IMR-90 (cell line): ENCODE data around the gene SGTA.

DNA sequence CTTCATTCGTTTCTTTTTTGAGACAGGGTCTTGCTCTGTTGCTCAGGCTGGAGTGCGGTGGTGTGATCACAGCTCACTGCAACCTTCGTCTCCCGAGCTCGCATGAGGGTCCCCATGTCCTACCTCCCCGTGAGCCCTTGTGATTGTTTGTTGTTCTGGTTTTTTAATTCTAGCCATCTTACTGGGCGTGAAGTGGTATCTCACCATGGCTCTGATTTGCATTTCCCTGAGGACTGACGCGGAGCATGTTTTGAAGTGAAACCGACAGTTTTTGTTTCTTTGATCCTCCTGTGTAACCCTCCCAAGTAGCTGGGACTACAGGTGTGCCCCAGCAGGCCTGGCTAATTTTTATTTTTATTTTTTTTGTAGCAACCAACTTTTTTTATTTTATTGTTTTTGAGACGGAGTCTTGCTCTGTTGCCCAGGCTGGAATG lies 21.7 kb downstream of the GNG7 start:
- RRBS: no CpG with 5 or more reads among the region's 11 CpGs
CAGE:
- cytosol, long polyA plus RNA: no peak
- long polyA plus RNA: no peak
- nucleus, long polyA plus RNA: no peak

GRCh38 chr19:2783151-2783796 lies at the start of gene SGTA:
SGTA (minus strand) TSS chr19:2783273.
- RRBS: under 1% methylated on average over 13 of the region's 48 CpGs
CAGE:
- cytosol, long polyA plus RNA: start-site peak on the minus strand at chr19:2783251-2783322, 853 and 1,372 reads in 2 replicates
- long polyA plus RNA: start-site peak on the minus strand at chr19:2783251-2783314, 871 and 1,174 reads in 2 replicates
- nucleus, long polyA plus RNA: start-site peak on the minus strand at chr19:2783251-2783327, 1,376 and 820 reads in 2 replicates

GRCh38 chr19:2797155-2797684 lies 11.9 kb downstream of the THOP1 start:
- RRBS: 100% methylated on average over 1 of the region's 19 CpGs
CAGE:
- cytosol, long polyA plus RNA: no peak
- long polyA plus RNA: no peak
- nucleus, long polyA plus RNA: no peak

DNA sequence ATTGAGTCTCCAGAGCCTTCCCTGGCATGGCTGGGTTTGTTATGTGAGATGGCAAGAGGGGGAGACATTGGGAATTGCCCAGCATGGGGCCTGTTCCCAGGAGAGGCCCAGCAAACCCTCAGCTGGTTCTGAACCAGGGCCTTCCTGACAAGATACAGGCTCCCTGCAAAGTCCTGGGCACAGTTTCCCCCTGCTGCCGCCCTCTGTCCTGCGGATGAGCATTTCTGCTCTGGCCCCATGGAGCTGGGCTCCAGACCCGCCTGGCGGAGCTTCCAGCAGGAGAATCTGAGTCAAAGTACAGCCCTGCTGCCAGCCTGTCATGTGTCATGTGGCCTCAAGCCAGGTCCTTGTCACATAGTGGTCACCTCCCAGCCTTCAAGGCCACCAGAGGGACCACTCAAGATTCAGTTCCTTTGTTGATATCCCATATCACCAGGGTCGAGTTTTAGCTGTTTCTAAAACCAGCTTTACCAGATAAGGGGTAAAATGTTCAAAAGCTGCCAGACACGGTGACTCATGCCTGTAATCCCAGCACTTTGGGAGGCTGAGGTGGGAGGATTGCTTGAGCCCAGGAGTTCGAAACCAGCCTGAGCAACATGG lies 13.3 kb downstream of the THOP1 start:
- RRBS: no CpG with 5 or more reads among the region's 7 CpGs
CAGE:
- cytosol, long polyA plus RNA: no peak
- long polyA plus RNA: no peak
- nucleus, long polyA plus RNA: no peak

DNA sequence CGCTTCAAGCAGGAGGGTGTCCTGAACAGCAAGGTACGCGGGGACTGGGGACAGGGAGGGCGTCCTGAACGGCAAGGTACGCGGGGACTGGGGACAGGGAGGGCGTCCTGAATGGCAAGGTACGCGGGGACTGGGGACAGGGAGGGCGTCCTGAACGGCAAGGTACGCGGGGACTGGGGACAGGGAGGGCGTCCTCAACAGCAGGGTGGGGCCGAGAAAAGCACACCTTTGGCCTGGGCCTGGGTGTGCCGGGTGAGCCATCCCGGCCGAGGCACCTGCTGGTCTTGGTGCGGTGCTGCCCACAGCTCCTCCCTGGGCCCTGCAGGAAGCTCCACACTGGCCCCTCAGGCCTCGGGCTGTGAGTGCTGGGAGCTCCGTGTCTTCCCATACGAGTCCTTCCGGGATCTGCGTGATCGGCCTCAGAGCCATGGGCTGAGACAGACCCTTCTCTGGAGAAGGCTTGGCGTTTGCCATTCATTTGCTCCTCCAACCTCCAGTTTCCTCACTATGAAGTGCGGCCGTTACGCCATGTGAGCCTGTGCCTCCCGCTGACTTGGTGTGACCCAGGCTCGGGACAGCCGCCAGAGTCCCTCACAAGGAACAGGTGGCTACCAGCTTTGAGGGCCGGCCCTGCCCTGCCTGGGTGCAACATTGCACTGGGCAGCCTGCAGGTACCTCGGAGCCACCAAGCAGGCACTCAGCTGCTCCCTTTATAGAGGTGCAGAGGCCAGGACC lies 7.8 kb upstream of the ZNF554 start:
- RRBS: 100% methylated on average over 1 of the region's 35 CpGs
CAGE:
- cytosol, long polyA plus RNA: no peak
- long polyA plus RNA: no peak
- nucleus, long polyA plus RNA: no peak

DNA sequence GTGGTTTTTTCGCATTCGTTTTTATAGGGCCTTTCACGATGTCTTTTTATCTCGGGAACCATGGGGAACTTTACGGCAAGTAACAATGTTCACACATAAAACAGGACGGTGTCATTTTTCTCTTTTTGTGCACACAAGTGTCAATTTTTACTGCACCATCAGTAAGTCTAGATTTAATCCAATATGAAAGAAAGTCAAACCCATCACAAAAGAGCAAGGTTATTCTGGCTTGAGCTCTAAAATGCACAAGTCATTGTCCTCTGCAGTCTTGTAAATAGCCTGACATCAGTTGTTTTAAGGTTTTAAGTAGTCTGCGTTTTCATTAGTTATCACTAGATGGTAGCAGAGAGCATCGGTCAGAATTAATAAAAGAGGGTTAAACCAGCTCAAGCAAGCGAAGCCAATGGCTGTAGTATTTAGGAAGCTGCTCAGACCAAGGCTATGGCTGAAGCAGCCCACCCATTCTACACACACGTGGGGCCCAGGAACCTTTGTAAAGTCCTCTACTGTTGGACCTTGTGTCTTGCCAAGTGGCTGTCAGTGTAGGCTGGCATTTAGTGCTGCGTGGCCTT lies 13.4 kb upstream of the ZNF57 start:
- RRBS: no CpG with 5 or more reads among the region's 11 CpGs
CAGE:
- cytosol, long polyA plus RNA: no peak
- long polyA plus RNA: no peak
- nucleus, long polyA plus RNA: no peak

DNA sequence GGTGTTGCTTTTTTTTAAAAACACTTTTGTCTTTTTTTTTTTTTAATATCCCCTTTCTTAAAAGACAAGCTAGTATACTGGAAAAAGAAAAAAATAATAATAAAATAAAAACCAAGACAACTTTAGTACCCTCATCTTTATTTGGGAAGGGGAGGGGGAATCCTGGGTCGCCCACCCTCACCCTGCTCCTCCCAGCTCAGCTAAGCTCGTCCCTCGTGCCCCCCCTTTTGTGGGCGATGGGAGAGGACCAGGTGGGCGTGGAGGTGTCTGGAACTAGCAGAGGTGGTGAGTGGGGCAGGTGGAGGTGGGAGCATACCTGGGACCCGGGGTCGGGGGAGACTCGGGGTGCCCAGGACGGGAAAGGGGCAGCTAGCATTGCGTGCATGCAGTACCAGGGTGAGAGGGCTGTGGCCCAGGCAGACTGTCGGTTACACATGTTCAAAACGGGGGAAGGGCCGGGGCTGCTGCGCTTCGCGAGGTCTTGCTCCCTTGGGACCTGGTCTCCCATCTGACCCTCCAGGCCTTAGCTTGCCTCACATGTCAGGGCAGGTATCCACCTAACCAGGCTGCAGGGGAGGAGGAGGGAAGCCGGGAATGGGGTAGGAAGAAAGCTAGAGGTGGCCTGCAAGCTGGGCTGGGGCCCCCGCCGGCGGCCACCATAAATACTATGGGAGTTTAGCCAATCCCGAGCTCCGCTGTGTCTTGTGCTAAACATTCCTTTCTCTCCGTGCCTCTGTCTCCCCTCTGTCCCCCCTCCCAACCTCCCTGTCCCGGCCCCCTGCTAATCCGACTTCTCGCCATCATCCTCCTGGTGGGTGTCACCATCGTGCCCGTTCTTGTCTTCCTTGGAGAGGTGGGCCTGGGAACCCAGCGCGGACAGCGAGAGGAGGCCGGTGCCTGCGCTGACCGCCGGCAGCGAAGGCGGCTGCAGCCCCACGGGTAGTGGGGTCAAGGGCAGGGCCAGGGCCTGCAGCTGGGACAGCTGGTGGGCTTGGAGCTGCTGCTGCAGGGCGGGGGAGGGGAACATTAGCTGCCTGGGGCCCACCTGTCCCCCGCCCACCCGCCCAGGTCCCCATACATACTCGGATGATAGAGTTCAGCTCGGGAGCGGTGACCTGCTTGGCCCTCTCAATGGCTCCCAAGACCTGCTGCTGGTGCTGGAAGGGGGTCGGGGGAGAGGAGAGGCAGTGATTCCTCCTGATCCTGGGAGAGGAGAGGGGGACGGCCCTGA lies 8.8 kb downstream of the TLE5 start:
- RRBS: 53% methylated on average over 3 of the region's 46 CpGs
CAGE:
- cytosol, long polyA plus RNA: no peak
- long polyA plus RNA: start-site peak on the plus strand centred at position 247 of the sequence, 34 bp wide, 20 and 21 reads in 2 replicates
- nucleus, long polyA plus RNA: start-site peak on the plus strand centred at position 262 of the sequence, 63 bp wide, 35 and 18 reads in 2 replicates

- RRBS: no CpG with 5 or more reads among the region's 12 CpGs
CAGE:
- cytosol, long polyA plus RNA: no peak
- long polyA plus RNA: no peak
- nucleus, long polyA plus RNA: no peak
Observed at GRCh38 chr19:3056555-3057220, 5.6 kb downstream of the TLE5 start.

DNA sequence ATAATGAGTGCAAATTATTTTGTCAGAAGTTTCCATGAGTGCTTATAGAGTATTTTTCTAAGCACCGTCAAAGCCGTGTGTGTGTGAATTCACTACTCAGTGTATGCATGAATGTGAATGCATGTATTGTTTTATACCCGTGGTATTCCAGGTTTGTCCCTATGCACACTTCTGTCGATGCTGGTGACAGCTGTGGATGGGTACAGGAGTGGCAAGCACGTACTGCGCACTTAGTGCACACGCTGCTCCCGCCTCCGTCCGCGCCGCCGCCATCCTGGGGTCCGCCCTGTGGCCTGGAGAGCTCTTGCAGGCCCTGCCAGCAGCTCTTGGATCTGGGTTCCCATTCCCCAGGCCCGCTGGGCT lies 3.9 kb downstream of the GNA11 start:
- RRBS: no CpG with 5 or more reads among the region's 15 CpGs
CAGE:
- cytosol, long polyA plus RNA: no peak
- long polyA plus RNA: no peak
- nucleus, long polyA plus RNA: no peak

DNA sequence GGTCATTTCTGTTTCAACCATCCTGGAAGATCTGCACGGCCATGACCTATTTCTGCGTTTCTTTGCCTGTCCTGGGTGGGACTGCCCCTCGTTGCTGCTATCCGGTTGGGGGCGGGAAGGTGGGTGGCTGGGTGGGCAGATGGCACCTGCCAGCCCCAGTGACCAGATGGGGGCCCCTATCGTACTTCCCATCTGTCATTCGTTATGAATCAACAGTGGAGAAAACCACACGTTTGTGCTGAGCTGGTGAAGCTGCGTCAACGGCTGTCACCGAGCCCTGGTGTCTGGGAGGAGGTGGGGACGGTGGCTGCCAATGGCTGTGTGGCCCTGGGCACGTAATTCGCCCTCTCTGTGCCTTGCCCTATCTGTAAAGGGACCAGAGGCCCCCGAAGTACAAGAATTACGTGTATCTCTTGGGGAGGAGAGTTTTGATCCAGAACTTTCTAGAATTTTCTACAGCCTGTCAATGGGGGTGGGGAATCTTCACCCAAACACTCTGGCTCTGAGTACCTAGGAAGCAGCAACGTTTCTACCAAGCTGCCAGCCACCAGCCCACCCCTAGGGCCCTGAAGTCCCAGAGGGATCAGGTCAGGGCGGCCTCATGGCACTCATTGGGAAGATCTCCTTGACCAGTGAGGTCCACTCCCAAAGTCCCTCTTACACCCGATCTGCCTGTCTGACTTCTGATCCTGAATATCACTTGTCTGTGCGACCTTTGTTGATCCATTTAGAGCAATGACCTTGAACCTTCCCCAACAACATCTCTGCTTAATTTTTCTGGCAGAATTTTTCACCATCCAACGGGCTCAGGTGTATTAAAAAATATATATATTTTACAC lies 2.3 kb upstream of the GNA15 start:
- RRBS: no CpG with 5 or more reads among the region's 21 CpGs
CAGE:
- cytosol, long polyA plus RNA: no peak
- long polyA plus RNA: no peak
- nucleus, long polyA plus RNA: no peak

DNA sequence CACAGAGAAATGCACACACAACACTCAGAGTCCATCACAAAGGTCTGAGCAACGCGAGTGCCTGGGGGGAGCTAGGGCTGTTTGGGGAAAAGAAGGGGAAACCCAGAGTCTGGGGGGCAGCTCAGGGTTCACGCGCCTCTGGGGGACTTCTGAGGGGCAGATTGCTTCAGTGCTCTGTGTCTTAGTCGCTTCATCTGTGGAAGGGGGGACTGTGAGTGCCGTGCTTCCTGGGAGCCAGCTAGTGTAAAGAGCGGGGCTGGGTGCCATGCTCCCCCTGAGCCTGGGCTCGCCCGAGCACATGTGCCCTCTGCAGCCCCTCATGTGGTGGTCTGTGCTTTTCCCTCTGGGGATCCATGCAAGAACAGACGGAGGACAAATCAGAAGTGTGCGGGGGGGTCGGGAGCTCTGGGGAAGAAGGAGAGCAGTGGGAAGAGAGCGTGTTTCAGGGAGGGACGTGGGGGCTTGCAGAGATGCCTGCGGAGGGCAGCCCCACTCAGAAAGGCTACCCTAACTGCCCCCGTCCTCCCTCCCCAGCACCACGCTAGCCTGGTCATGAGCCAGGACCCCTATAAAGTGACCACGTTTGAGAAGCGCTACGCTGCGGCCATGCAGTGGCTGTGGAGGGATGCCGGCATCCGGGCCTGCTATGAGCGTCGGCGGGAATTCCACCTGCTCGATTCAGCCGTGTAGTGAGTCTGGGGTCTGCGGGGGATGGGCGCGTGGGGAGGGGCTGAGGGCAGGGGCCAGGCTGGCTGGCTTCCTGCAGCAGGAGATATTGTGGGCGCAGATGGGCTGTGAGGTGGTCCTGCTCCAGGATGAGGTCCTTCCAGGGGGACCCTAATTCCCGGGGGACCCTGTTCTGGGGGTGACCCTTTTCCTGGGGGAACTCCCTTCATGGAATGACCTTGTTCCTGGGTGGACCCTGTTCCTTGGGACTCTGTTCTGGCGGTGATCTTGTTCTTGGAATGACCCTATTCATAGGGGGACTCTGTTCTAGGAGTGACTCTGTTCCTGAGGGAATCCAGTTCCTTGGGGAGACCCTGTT lies 14.1 kb downstream of the GNA15 start:
- RRBS: no CpG with 5 or more reads among the region's 34 CpGs
CAGE:
- cytosol, long polyA plus RNA: no peak
- long polyA plus RNA: no peak
- nucleus, long polyA plus RNA: no peak

DNA sequence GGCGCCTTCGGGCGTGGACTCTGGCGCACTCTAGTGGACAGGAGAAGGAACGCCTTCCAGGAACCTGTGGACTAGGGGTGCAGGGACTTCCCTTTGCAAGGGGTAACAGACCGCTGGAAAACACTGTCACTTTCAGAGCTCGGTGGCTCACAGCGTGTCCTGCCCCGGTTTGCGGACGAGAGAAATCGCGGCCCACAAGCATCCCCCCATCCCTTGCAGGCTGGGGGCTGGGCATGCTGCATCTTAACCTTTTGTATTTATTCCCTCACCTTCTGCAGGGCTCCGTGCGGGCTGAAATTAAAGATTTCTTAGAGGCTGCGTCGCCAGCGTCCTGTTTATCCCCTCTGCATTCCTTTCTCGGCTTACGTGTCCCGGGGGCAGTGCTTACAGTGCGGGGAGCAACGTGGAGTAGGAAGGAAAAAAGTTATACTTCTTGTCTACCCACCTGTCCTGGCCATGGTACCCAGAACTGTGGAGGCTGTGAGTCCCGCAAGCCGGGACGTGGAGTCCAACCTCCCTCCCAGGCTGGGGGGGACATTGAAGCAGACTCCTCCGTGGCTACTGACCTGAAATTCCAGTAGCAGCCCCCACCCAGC lies 15.0 kb upstream of the S1PR4 start:
- RRBS: no CpG with 5 or more reads among the region's 27 CpGs
CAGE:
- cytosol, long polyA plus RNA: no peak
- long polyA plus RNA: no peak
- nucleus, long polyA plus RNA: no peak

- RRBS: no CpG with 5 or more reads among the region's 21 CpGs
CAGE:
- cytosol, long polyA plus RNA: no peak
- long polyA plus RNA: no peak
- nucleus, long polyA plus RNA: no peak
Observed at GRCh38 chr19:3180706-3181218, 2.2 kb downstream of the S1PR4 start.

GRCh38 chr19:3203631-3204459 lies 18.1 kb downstream of the NCLN start:
- RRBS: 90% methylated on average over 10 of the region's 35 CpGs
CAGE:
- cytosol, long polyA plus RNA: no peak
- long polyA plus RNA: no peak
- nucleus, long polyA plus RNA: no peak

GRCh38 chr19:3204953-3205282 lies 19.2 kb downstream of the NCLN start:
- RRBS: 95% methylated on average over 4 of the region's 10 CpGs
CAGE:
- cytosol, long polyA plus RNA: no peak
- long polyA plus RNA: no peak
- nucleus, long polyA plus RNA: no peak

GRCh38 chr19:3346653-3347408 lies 19.6 kb upstream of the NFIC start:
- RRBS: 9% methylated on average over 6 of the region's 24 CpGs
CAGE:
- cytosol, long polyA plus RNA: no peak
- long polyA plus RNA: no peak
- nucleus, long polyA plus RNA: no peak

GRCh38 chr19:3357402-3357869 lies 8.9 kb upstream of the NFIC start:
- RRBS: no CpG with 5 or more reads among the region's 12 CpGs
CAGE:
- cytosol, long polyA plus RNA: no peak
- long polyA plus RNA: no peak
- nucleus, long polyA plus RNA: no peak

DNA sequence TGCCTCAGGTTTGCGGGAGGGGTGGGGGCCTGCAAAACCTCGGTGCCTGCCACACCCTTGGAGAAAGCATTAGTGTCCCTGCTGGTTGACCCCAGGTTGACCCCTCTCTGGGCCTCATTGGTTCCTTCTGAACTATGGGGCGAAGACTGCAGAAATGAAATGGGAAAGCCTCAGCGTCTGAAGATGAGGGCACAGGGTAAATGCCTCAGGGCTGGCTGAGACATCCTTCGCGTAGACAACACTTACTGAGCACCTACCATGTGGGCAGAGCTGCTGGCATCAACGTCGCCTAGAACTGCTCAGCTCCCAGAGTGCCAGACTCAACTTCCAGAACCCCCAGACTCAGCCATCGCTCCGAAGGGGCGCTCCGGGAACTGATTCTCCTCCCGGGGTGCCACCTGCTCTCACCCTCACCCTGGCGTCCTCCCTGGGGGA lies 8.5 kb upstream of the NFIC start:
- RRBS: no CpG with 5 or more reads among the region's 14 CpGs
CAGE:
- cytosol, long polyA plus RNA: no peak
- long polyA plus RNA: no peak
- nucleus, long polyA plus RNA: no peak

DNA sequence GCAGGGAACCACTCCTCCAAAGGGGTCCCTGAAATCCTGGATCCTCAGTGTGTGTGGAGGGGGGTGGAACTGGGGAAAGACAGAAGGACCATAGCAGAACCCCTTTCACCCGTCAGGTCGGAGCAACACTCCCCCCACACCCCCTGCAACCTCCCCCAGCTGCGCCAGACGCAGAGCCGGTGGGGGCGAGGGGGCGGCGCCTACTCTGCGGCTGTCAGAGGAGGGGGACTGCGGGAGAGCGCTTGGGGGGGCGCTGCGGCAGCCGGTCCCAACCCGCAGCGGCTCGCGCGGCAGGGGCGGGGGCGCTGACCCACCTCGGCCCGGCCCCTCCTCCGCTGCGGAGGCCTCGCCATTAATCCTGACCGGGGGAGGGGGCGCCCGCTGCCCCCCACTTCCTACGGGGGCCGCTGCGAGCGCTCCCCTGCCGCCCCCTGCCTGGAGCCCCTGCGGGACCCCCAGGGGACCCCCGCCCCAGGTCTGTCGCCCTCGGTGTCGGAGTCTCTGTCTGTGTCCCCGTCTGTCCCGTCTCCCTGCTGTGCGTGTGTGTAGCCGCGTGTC lies 8.0 kb upstream of the NFIC start:
- RRBS: 7% methylated on average over 23 of the region's 44 CpGs
CAGE:
- cytosol, long polyA plus RNA: no peak
- long polyA plus RNA: no peak
- nucleus, long polyA plus RNA: no peak

- RRBS: 30% methylated on average over 9 of the region's 31 CpGs
CAGE:
- cytosol, long polyA plus RNA: no peak
- long polyA plus RNA: no peak
- nucleus, long polyA plus RNA: no peak
Observed at GRCh38 chr19:3398432-3399284, 32.3 kb downstream of the NFIC start.